Endothelial cell of umbilical vein (primary cell): ENCODE results near the genes ENDOV and BAIAP2.

GRCh38 chr17:80257849-80258818 is 2.5 kb upstream of the RNF213 start:
- PRO-cap: no peak
CAGE:
- cytosol, long polyA minus RNA: no peak
- cytosol, long polyA plus RNA: no peak
- long polyA plus RNA: no peak
- nucleus, long polyA minus RNA: no peak
- nucleus, long polyA plus RNA: no peak

- PRO-cap: no peak
CAGE:
- cytosol, long polyA minus RNA: no peak
- cytosol, long polyA plus RNA: no peak
- long polyA plus RNA: no peak
- nucleus, long polyA minus RNA: no peak
- nucleus, long polyA plus RNA: no peak
These were observed 19.3 kb downstream of the RNF213 start for GRCh38 chr17:80279780-80280447.

GRCh38 chr17:80383516-80384451 is 31.2 kb upstream of the ENDOV start:
- PRO-cap: no peak
CAGE:
- cytosol, long polyA minus RNA: no peak
- cytosol, long polyA plus RNA: no peak
- long polyA plus RNA: no peak
- nucleus, long polyA minus RNA: no peak
- nucleus, long polyA plus RNA: no peak

DNA sequence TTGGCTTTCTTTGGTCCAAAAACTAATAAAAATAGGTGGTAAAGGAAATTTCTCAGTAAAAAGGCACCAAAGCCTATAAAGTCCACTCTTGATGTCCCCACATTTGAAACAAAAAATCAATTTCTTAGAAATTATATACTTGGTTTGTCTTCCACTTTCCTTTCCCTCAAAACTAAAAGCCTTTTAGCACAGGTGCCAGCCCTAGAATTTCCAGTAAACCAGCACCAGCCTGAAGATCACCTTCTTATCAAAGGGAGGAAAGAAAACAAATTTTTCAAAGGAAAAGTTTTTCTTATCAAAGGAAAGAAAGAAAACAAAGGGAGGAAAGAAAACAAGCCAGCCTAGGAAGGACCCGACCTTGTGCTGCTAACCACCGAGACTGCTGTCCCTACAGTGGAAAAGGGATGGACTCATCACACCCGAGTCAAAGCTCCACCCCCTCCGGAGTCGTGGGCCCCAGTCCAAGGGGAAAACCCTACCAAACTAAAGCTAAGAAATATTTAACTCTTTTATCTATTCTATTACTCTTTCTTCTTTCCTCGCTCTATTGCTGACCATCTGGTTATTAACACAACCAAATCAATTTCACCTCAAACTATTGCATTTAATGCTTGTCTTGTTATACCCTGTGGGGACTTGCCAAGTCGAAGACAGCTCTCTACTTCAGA is 6.2 kb upstream of the ENDOV start:
- PRO-cap: unidirectional peak, minus-strand start at position 381 of the sequence
CAGE:
- cytosol, long polyA minus RNA: no peak
- cytosol, long polyA plus RNA: no peak
- long polyA plus RNA: no peak
- nucleus, long polyA minus RNA: no peak
- nucleus, long polyA plus RNA: no peak

GRCh38 chr17:80414932-80415818 is at the start of gene ENDOV:
ENDOV (plus strand) TSS chr17:80415167.
- PRO-cap: bidirectional peak, plus-strand start at chr17:80415167, minus-strand start at chr17:80415067; bidirectional peak, plus-strand start at chr17:80415458, minus-strand start at chr17:80415379; bidirectional peak, plus-strand start at chr17:80415755, minus-strand start at chr17:80415639
CAGE:
- cytosol, long polyA minus RNA: start-site peak on the plus strand at chr17:80415161-80415186, 14 reads
- cytosol, long polyA plus RNA: no peak
- long polyA plus RNA: start-site peak on the plus strand at chr17:80415169-80415189, 96 and 40 reads in 2 replicates; start-site peak on the plus strand at chr17:80415446-80415473, 66 and 72 reads in 2 replicates
- nucleus, long polyA minus RNA: start-site peak on the minus strand at chr17:80415040-80415128, 140 reads; start-site peak on the plus strand at chr17:80415164-80415185, 38 reads; start-site peak on the minus strand at chr17:80415379-80415410, 123 reads
- nucleus, long polyA plus RNA: no peak

DNA sequence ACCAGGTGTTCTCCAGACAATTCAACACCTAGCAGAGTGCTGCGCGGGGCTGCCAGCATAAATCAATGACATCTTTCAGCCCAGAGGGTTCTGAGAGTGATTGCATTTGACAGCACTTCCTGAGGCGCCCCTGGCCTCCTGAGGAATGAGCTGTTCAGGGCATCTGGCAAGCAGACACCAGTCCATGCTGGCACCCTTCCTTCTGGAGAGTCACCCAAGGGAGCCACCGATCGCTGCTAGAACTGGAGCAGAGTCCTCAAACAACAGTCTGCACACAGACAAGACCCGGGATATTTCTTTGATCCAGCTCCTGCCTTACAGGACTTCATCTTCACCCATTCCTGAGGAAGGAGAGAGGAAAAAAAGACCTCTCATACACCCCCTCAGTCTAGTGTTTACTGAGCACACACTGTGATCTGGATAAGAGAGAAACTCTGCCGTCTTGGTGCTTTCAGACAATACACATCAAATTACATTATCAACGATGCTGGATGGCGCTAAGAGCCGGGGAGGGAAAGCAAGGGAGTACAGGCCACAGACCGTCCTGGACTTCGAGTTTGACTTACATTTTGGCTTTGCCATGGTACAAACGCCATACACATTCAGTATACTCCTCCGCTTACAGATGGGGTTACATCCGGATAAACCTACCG is 23.1 kb downstream of the NPTX1 start:
- PRO-cap: no peak
CAGE:
- cytosol, long polyA minus RNA: no peak
- cytosol, long polyA plus RNA: no peak
- long polyA plus RNA: no peak
- nucleus, long polyA minus RNA: no peak
- nucleus, long polyA plus RNA: no peak

DNA sequence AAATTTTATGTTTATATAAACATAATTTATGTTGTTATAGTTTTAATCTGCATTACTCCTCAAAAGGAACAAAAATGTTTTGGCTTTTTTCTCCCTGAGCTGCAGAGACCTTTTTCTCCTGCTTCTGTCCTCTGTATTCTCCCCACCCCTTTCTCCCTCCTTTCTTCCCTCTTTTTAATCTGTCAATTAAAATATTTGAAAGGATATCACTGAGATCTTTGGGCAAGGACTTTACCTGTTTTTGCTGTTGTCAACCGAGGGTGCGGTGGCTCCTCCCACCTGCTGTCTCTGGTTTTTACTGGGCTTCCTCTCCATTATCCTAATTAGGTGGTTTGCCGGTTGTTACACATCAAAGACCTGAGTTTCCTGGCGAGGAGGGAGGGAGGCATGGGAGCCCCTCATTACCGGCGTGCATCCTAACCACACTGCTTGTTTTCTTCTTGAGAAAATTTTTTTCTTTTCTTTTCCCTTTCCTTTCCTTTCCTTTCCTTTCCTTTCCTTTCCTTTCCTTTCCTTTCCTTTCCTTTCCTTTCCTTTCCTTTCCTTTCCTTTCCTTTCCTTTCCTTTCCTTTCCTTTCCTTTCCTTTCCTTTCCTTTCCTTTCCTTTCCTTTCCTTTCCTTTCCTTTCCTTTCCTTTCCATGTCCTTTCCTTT is 120.4 kb downstream of the RPTOR start:
- PRO-cap: no peak
CAGE:
- cytosol, long polyA minus RNA: no peak
- cytosol, long polyA plus RNA: no peak
- long polyA plus RNA: no peak
- nucleus, long polyA minus RNA: no peak
- nucleus, long polyA plus RNA: no peak

- PRO-cap: no peak
CAGE:
- cytosol, long polyA minus RNA: no peak
- cytosol, long polyA plus RNA: no peak
- long polyA plus RNA: no peak
- nucleus, long polyA minus RNA: no peak
- nucleus, long polyA plus RNA: no peak
These were observed 206.9 kb downstream of the RPTOR start for GRCh38 chr17:80751439-80752092.

- PRO-cap: no peak
CAGE:
- cytosol, long polyA minus RNA: no peak
- cytosol, long polyA plus RNA: no peak
- long polyA plus RNA: no peak
- nucleus, long polyA minus RNA: no peak
- nucleus, long polyA plus RNA: no peak
These were observed 206.3 kb upstream of the CHMP6 start for GRCh38 chr17:80785310-80785861.

DNA sequence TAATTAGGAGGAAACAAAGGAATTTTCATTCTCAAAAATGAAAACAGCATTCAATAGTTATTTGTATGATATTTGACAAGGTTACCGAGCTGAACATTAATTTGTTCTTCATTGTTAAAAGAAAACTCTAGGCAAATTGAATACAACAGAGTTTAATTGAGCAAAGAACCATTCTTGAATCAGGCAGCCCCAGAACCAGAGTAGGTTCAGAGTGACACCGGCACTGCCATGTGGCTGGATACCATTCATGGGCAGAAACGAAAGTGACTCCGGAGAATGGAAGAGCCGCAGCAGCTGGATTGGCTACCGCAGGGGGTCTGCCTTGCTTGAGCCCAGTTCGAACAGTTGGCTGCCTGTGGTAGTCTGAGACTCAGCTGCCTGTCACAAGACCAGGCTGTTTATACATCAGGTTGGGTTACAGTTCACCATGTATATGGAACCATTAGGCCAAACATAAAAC is 205.3 kb upstream of the CHMP6 start:
- PRO-cap: no peak
CAGE:
- cytosol, long polyA minus RNA: no peak
- cytosol, long polyA plus RNA: no peak
- long polyA plus RNA: no peak
- nucleus, long polyA minus RNA: no peak
- nucleus, long polyA plus RNA: no peak

DNA sequence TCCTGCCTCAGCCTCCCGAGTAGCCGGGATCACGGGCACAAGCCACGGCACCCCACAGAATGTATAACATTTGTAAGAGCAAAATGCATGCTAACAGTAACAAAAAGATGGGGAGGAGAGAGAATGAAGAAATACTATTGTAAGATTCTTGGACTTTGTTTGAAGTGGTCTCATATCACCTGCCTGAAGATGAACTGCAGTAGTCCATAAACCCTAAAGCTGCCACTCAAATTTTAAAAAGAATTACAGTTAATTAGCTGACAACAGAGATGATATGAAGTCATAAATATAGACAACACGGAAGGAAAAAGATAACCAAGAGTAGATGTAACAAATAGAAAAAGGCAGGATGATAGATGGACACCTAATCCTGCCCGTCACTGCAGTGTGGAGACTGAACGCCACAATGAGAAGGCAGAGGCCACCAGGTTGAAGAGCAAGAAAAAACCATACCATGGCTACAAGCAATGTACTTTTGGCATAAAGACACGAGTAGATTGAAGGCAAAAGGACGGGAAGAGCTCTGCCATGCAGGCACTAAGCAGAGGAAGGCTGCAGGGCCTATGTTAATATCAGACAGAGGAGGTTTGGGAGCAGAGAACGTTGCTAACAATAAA is 126.6 kb upstream of the CHMP6 start:
- PRO-cap: no peak
CAGE:
- cytosol, long polyA minus RNA: no peak
- cytosol, long polyA plus RNA: no peak
- long polyA plus RNA: no peak
- nucleus, long polyA minus RNA: no peak
- nucleus, long polyA plus RNA: no peak

DNA sequence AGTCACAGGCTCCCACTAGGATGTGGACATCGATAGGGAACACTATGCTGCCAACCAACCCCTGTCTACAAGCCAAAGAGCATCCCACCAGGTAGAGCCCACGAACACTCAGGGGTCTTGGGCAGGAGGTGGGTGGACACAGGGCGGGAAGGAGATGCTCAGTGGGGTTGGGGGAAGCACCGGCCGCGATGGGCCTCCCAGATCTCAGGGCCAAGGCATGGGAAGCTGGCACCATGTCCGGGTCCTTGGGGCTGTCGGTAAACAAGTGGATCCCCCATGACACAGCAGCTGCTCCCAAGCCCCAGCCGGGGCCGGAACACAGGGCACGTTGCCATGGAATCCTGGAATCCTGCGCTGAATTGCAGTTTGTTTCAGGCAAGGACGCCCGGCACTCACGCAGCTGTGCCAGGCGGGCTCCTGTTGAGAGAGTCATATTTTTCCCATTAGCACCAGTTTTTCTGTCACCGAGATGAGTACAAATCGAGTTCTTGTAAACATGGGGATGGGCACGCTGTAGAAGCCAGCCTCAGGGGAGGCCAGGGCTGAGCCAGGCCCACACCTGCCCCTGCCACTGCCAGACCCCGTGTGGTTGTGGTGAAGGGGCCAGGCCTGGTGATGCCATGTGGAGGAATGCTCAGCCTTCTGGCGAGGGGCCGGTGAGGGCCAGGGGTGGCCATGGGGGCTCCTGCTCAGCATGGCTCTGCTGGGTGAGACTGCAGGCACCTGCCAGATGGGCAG is 22.9 kb upstream of the CHMP6 start:
- PRO-cap: no peak
CAGE:
- cytosol, long polyA minus RNA: no peak
- cytosol, long polyA plus RNA: no peak
- long polyA plus RNA: no peak
- nucleus, long polyA minus RNA: no peak
- nucleus, long polyA plus RNA: no peak

- PRO-cap: no peak
CAGE:
- cytosol, long polyA minus RNA: no peak
- cytosol, long polyA plus RNA: no peak
- long polyA plus RNA: no peak
- nucleus, long polyA minus RNA: no peak
- nucleus, long polyA plus RNA: no peak
These were observed 6.9 kb upstream of the CHMP6 start for GRCh38 chr17:80984688-80985259.

DNA sequence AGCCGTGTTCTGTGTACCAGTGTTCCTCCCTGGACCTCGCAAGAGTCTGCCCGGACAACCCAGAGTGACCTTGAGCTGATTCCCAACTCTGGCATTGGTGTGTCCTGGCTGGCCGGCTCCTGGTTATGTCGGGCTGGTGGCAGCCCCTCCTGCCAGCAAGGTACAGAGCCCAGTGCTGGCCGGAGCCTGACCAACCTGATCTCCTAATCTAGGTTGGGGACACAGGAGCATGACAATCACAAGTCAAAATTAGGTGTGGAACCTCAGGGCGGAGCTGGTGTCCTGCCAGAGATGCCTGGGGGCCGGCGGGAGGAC is 9.6 kb downstream of the CHMP6 start:
- PRO-cap: no peak
CAGE:
- cytosol, long polyA minus RNA: no peak
- cytosol, long polyA plus RNA: no peak
- long polyA plus RNA: no peak
- nucleus, long polyA minus RNA: no peak
- nucleus, long polyA plus RNA: no peak

GRCh38 chr17:81034343-81035772 is at the start of gene BAIAP2:
BAIAP2 (plus strand) TSS chr17:81035151.
- PRO-cap: unidirectional peak, minus-strand start at chr17:81034686; bidirectional peak, plus-strand start at chr17:81035151, minus-strand start at chr17:81034860
CAGE:
- cytosol, long polyA minus RNA: start-site peak on the plus strand at chr17:81035145-81035153, 97 reads
- cytosol, long polyA plus RNA: start-site peak on the minus strand at chr17:81034644-81034793, 26 and 19 reads in 2 replicates; start-site peak on the plus strand at chr17:81035144-81035153, 307 and 334 reads in 2 replicates
- long polyA plus RNA: start-site peak on the minus strand at chr17:81034681-81034784, 32 and 30 reads in 2 replicates; start-site peak on the plus strand at chr17:81035144-81035153, 482 and 364 reads in 2 replicates
- nucleus, long polyA minus RNA: start-site peak on the minus strand at chr17:81034769-81034887, 9 reads; start-site peak on the plus strand at chr17:81035144-81035153, 609 reads
- nucleus, long polyA plus RNA: start-site peak on the plus strand at chr17:81035144-81035153, 323 and 156 reads in 2 replicates

GRCh38 chr17:81036258-81036991 is 1.5 kb downstream of the BAIAP2 start:
- PRO-cap: no peak
CAGE:
- cytosol, long polyA minus RNA: no peak
- cytosol, long polyA plus RNA: no peak
- long polyA plus RNA: no peak
- nucleus, long polyA minus RNA: no peak
- nucleus, long polyA plus RNA: no peak

- PRO-cap: no peak
CAGE:
- cytosol, long polyA minus RNA: no peak
- cytosol, long polyA plus RNA: no peak
- long polyA plus RNA: no peak
- nucleus, long polyA minus RNA: no peak
- nucleus, long polyA plus RNA: no peak
These were observed 14.4 kb downstream of the BAIAP2 start for GRCh38 chr17:81049167-81049916.

- PRO-cap: no peak
CAGE:
- cytosol, long polyA minus RNA: no peak
- cytosol, long polyA plus RNA: no peak
- long polyA plus RNA: no peak
- nucleus, long polyA minus RNA: no peak
- nucleus, long polyA plus RNA: no peak
These were observed 55.4 kb downstream of the BAIAP2 start for GRCh38 chr17:81090330-81090720.

GRCh38 chr17:81142870-81143353 is 22.4 kb upstream of the PVALEF start:
- PRO-cap: no peak
CAGE:
- cytosol, long polyA minus RNA: no peak
- cytosol, long polyA plus RNA: no peak
- long polyA plus RNA: no peak
- nucleus, long polyA minus RNA: no peak
- nucleus, long polyA plus RNA: no peak

GRCh38 chr17:81160004-81160799 is 5.1 kb upstream of the PVALEF start:
- PRO-cap: bidirectional peak, plus-strand start at chr17:81160493, minus-strand start at chr17:81160466
CAGE:
- cytosol, long polyA minus RNA: no peak
- cytosol, long polyA plus RNA: no peak
- long polyA plus RNA: no peak
- nucleus, long polyA minus RNA: start-site peak on the minus strand at chr17:81160421-81160432, 6 reads
- nucleus, long polyA plus RNA: no peak